Metastatic Breast Carcinoma in the Brain (tissue), 10 donors: ENCODE data around the gene C1orf52.

GRCh38 chr1:81410831-81411404, 389.8 kb upstream of the ADGRL2 start:
- PRO-cap, 10 experiments = no peak in any of the 10 experiments

- PRO-cap, 10 experiments = peak in 1 of 10 experiments; most common plus-strand start chr1:81800033 (in 1)
Measured at GRCh38 chr1:81799734-81800251, 941 bp upstream of the ADGRL2 start.

GRCh38 chr1:82782641-82782840, 981.8 kb downstream of the ADGRL2 start:
- PRO-cap, 10 experiments = peak in 3 of 10 experiments; most common plus-strand start chr1:82782766 (in 3)

- PRO-cap, 10 experiments = no peak in any of the 10 experiments
Measured at GRCh38 chr1:83641290-83641850, 357.6 kb downstream of the TTLL7 start.

DNA sequence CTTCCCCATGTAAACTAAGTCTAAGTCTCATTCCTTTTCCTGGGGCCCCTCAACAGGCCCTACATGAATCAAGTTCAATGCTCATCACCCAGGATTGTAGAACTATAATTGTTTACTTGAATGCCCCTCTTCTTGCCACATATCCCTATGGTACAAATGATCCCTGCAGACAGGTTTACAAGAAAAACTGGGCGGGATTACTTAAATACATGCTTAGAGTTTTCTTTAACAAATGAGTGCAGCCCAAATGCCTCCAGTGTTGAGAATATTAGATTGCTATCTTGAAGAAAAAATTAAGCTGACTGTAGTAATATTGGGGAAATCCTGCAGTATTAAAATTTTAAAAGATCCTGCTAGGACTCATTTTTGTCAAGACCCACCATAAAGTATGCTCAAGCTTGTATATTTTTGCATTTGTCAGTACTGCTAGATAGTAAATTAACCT, 331.2 kb downstream of the TTLL7 start:
- PRO-cap, 10 experiments = no peak in any of the 10 experiments

DNA sequence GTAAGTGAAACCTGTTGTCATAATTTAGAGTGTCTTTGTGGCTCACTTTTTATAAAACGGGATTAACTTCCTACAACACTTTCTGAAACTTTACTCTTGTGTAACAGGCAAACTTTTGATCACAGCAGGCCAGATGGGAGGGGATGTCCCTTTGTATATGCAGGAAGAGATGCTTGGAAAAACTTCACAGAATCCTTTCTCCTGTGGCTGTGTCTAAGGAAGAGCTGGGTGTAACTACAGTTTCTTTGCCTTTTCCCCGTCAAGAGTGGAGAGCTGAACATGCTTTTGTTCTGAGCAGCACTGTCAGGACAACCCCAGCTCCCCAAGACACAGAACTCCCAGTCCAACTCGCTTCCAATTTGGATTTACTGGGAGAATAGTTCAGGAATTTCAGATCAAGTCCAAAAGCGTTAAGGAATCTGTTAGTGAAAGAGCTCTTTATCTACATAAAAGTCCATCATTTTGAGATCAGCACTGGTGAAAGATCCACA, 1.7 kb upstream of the SAMD13 start:
- PRO-cap, 10 experiments = no peak in any of the 10 experiments

DNA sequence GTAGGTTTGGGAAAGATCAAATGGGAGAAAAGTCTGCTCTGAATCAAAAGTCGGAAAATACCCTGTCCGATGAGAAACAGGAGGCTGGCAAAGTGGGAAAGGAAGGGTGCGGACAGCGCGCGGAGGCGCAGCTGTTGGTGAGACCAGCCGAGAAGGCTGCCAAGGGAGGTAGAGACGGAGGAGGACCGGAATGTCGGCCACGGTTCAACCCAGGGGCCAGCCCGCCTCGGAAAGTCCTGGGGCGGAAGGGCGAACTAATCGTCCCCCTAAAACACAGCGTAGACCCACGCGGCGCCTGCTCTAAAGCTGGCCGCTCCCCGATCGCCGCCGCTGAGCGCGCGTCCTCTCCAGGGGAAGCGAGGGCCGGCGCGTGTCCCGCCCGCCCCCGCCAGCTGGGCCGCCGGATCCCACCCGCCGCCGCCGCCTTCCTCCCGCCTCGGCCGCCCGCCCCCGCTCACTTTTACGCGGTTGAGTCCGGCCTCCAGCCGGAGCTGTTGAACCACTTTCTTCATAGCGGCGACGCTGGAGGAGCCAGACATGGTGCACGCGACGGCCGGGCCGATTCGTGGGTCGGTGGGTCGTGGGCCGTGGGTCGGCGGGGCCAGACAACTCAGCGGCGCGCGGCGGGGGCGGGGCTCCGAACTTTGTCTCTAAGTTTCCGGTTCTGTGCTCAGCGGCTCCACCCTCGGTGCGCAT, 485 bp upstream of the SPATA1 start:
- PRO-cap, 10 experiments = peak in 10 of 10 experiments; most common plus-strand start position 90 of the sequence (in 4); most common minus-strand start position 652 of the sequence (in 10)

- PRO-cap, 10 experiments = no peak in any of the 10 experiments
Measured at GRCh38 chr1:84583729-84584239, 9.5 kb upstream of the CTBS start.

DNA sequence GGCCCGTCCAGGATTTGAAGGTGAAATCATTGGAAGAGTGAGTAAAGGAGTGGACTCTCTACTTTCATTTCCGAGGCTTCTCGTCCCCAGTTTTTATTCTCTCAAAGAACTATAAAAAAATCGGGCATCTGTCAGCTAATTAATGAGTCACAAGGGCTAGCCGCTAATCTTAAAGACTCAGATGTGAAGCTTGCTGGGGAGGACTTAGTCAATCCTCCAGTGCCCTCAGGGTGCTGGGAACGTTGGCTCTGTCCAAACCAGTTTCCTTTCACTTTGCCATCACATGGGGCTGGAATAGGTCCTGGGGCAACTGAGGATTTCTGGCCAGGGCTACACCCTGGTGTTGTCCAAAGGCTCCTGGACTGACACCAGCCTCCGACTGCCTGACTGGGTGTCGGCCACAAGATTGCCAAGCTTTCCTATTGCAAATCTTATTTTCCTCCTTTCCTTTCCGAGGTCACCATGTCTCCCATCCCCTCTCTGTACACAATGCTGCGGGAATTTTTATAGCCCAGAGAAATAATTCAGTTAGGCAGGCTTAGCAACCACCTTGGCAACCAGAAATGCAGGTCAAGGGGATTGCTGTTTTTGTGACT, 29.7 kb upstream of the CTBS start:
- PRO-cap, 10 experiments = peak in 1 of 10 experiments; most common minus-strand start position 70 of the sequence (in 1)

DNA sequence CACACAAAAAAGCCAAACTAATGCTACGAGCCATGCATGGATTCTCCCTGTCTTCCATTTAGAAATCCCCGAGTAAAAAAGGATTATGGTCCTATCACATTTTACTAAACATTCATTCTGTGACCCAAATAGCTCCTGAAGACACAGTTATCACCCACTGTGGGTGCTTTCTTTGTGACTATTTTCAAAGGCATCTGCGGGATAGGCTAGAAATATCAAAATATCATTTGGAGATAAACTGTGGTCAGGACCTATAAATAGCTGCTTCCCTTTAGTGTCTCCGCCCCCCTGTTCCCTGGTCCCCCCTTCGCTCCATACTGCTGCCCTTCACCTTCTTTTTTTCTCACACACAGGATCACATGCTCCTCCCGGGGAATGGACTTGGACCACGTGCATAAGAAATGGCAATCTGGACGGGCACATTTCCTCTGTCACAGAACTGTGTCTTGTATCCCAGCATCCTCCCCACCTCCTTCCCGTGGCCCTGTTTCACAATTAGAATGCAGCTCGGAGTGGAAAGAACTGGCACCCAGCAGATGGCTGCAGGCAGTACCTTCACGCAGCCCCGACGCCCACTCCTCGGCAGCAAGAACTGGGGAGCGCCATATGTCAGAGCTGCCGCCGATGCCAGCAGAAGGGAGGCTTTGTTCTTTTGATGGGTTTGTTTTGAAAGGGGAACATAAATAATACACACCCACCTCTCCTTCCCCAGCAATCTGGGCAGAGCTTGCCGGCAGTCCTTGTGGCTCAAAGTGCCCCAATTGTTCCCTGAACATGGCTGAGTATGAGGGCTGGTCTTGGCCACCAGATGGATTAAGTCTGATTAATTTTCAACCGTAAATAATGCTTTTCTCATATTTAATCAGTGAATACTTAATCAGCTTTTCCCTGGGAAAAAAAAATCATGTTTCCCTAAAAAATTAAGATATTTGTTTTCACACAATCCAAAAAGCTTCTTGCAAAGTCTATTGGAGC, 68.9 kb upstream of the SSX2IP start:
- PRO-cap, 10 experiments = peak in 2 of 10 experiments; most common plus-strand start position 498 of the sequence (in 2)

DNA sequence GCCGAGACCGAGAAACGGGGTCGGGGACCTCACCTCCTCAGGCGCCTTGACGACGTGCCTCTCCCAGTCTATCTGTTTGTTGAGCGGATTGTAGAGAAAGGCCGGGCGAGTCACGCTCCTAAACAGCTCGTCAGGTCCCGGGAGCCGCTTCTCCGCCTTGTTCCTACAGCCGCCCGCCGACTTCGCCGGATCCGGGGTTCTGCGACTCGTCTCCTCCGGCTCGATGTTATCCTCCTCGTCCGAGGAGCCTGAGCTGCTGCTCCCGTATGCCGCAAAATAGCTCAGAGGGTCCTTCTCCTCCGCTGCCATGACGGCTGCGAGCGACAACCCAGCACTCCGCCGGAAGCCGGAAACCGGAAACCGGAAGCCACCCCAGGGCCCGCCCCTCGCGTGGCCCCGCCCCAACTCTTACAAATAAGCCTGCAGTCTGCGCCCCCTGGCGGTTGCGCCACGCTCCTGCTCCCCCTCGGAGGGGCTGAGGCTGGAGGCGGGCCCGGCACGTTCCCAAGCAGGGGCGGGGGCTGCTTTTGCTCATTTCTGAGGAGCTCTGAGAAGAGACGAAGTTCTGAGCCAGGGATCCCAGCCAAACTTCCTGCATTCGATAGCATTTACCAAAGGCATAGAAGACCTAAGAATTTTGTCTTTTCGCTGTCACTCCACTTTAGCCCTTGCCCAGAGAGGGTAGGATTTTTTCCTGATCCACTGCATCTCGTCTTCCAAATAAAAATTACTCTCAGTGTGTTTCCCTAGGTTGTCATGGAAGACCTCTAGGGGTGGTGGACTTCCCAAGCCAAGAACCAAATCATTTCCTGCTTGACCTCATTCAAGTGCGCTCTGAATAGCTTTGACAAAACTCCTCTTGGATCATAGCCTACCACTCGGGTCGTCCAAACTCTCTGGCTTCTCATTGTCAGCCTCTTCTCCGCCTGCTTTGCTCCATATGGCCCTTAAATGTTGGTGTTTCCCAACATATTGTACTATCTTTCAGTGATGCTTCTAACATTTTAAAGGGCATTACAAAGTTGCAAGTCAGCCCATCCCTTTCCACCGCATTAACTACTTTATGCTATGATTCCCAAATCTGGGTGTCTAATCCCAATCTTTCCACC, at the start of gene C1orf52:
Gene C1orf52 (minus strand): TSS at position 338 of the 1,109 bp plus-strand sequence.
- PRO-cap, 10 experiments = peak in 10 of 10 experiments; most common plus-strand start position 560 of the sequence (in 7); most common minus-strand start position 318 of the sequence (in 4)

DNA sequence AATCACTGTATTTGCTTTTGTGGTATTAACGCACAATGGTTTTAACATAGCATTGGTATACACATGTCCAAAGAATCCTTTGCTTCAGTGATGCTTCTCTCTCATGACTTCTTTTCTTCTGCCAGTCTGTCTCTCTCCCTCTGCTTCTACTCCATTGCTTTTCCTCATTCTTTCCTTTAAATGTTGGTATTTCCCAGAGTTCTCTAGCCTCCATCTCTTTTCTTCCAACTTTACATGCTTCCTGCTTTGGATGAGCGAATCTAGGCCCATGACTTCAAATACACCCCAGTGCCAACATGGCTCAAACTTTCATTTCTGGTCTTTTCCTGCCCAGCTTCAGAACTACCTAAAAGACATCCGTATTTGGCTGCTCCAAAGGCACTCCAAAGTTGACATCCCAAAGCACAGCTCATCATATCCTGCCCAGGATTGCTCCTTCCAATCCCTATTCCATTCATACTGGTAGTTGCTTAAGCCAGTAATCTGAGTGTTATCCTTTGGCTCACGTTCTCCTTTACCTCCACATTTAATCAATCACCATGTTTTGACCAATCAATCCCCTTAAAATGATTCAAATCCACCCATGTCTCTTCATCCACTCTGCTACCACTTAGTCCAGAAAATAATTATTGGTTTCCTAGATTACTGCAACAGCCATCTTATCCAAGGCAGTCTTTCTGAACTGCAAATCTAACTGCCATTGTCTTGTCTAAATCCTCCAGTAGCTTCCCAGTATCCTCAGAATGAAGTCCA, 8.8 kb upstream of the DDAH1 start:
- PRO-cap, 10 experiments = no peak in any of the 10 experiments

- PRO-cap, 10 experiments = peak in 10 of 10 experiments; most common plus-strand start chr1:85577128 (in 8); most common minus-strand start chr1:85577085 (in 6)
Measured at GRCh38 chr1:85576780-85577690, 3.5 kb upstream of the CCN1 start.

DNA sequence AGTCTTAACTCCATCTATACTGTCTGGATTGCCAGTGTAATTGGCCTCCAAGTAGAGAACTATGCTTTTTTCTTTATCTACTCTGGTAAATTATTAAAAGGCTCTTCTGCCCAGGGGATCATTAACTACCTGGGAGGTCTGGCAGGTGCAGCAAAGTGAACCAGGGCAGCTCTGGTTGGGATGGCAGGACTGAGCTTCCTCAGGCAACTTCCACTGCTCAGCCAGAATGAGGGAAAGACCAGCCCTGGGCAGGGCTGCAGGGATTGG, 24.9 kb downstream of the CCN1 start:
- PRO-cap, 10 experiments = no peak in any of the 10 experiments

DNA sequence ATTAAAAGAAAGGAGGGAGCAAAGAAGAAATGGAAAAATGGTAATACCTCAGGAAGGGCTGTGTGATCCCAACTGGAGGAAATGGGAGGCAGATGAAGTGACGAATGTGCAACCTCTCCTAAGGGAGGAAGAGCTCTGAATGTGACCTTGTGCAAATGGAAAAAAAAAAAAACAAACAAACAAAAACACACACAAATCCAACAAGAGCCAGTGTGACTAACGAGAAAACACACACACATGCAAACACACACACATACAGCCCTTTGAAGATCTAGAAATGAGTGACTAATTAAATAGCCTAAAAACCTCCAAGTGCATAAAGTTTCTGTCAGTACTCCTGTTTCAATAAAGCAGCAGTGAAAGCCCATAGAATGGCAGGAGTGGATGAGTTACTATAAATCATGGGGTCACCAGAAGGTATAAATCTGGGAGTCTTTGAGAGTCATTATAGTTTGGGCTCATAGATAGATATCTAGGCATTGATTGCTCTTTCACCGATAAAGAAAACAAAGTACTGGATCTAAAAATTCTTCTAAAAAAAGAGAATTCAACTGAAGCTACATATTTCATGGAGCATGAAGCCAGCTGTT, 49.1 kb downstream of the CCN1 start:
- PRO-cap, 10 experiments = no peak in any of the 10 experiments

DNA sequence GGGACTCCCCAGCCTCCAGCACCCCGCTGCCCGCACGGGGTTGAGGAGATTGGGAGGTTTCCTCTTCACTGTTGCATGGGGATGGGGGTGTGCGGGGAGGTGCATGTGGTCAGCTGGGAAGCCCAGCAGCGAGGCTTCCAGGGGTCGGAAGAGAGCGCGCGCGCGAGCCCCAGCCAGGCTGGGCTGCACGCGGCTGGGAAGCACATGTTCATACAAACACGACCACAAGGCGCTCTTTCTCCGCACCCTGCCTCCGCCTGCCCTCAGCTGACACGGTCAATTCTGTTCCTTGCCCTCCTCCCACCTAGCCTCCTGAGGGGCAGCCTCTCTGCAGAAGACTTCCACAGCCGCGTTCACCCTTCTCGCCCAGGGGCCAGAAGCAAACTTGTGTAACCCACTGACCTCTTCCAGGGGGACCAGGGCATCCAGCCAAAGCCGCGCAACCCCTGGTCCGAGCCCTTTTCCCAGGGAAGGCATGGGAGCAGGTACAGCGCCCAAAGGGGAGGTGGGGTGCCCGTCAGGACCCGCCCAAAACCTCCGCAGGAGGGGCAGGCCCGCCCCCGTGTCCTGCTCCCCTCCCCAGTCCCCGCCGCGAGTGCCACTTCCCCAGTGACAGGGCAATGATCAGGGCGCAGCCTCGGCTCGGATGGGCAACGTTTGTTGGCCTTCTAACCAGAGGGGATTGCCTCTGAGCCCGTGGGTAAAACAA, 1.3 kb downstream of the COL24A1 start:
- PRO-cap, 10 experiments = peak in 4 of 10 experiments; most common plus-strand start position 609 of the sequence (in 3)

GRCh38 chr1:86500743-86501471, 32.2 kb downstream of the CLCA1 start:
- PRO-cap, 10 experiments = no peak in any of the 10 experiments

- PRO-cap, 10 experiments = no peak in any of the 10 experiments
Measured at GRCh38 chr1:86616958-86617386, 70.1 kb downstream of the CLCA4 start.

DNA sequence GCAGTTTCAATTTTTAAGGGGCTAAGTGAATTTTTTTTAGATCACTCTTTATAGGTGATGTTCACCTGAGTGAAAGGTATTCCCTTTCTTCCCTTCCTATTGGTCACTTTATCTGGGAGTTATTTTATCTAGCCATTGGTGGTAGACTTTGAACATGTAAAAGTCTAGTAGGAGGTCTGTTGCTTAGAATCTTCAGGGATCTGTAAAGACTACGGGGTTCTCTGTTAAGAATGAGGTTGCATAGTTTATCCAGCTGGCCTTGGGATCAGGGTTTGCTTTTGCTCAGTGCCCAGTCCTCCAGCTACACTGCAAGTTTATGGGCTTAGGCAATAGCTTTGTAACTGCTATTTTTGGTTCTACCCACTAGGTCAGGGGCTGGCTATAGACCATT, 9.7 kb downstream of the SH3GLB1 start:
- PRO-cap, 10 experiments = no peak in any of the 10 experiments

DNA sequence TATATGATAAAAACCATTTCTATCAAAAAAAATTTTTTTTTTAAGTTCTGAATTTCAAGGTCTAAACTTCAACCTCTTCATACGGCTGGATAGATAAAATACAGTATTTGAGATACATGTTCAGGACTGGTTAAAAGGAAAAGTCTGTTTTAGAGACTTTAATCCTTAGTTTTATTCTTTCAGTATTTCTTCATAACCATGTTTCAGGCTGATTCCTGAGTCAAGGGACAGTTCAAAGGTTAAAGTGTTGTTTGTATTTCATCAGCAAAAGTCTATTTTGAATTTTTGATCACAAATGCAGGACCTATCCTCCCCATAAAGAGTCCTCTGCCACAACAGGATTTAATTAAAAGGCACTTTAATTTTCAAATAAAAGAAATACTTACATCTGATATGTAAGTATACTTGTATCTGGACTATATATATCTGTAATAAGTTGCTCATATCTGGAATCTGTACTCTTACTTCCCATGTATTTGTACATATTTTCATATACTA, 53.5 kb downstream of the SELENOF start:
- PRO-cap, 10 experiments = no peak in any of the 10 experiments